Foreskin keratinocyte (primary cell): Measurements from ENCODE around the gene COQ8A.

DNA sequence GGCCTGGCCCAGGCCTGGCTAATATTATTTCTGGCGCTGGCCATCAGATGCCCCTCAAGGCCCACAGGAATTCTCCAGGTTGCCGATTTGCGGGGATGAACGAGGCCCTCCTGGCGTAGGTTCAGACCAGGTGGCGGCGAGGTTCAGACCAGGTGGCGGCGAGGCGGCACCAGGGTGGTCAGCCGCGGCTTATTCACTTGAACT lies 425 bp upstream of the PYCR2 start:
- RAMPAGE, total RNA = no peak

DNA sequence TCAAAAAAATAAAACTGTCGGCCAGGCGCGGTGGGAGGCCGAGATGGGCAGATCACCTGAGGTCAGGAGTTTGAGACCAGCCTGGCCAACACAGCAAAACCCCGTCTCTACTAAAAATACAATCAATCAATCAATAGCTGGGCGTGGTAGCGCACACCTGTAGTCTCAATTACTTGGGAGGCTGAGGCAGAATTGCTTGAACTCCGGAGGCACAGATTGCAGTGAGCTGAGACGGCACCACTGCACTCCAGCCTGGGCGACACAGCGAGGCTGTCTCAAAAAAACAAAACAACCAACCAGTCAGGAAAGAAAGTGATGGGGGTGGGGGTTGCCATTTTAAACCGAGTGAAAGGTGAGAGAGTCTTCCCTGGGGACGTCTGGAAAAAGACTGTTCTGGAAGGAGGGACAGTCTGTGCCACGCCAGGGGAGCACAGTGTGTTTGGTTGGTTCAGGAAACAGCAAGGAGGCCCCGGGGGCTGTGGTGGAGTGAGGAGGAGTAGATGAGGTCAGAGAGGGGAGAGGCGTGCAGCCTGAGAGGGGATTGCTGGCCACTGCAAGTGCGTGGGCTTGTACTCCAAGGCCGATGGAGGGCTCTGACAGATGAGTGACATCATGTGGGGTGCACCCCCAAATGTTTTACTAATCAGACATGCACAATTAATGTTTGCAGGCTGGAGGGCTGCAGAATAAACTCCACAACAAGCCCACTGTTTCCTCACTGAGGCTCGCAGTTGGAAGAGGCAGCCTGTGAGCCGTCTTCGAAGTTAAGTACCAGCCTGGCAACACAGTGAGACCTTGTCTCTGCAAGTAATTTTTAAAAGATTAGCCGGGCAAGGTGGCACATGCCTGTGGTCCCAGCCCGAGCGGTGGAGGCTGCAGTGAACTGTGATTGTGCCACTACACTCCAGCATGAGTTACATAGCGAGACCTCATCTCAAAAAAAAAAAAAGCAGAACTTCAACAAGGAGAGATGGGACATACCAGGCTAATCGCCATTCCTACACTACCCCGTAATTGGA lies 21.6 kb downstream of the SDE2 start:
- RAMPAGE, total RNA = no peak

DNA sequence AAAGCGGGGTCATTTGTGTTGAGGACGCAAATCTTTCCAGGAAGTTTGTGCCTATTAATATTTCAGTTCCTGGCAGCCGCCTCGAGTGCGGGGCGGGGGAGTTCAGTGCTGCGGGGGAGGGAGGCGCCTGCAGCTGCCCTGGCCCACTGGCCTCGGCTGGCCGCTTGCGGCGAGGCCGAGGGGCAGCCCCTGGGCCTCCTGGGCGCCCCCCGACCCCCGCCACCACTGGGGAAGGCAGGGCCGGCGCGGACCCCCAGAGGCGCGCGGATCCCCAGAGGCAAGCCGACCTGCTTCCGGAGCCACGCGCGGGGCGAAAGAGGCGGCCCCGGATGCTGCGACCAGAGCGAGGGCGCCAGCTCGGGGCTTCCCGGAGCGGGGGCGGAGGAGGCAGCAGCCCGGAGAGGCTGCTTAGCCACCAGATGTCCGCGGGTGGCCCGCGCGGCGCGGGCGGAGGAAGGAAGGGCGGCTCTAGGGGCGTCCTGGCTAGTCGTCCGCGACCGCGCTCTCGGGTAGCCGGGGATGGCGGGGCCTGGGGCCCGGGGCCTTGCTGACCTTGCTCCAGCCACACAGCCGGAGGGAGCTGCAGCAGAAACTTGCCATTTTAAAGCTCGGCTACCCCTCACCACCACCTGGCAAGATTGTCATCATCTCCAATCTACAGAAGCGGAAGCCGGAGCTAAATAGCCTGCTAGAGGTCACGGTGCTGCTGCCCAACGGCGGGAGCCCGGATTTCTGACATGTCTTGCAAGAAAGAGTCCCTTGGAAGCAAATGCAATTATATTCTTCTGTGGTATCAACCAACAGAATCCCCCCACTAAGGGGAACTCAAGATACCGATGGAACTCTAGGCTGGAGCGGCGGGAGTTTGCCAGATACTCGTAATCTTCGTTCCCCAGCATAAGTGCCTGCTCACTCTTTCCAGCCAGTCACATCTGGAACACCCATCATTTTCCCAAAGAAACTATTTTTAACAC lies 48.1 kb downstream of the H3-3A start:
- RAMPAGE, total RNA = no peak

DNA sequence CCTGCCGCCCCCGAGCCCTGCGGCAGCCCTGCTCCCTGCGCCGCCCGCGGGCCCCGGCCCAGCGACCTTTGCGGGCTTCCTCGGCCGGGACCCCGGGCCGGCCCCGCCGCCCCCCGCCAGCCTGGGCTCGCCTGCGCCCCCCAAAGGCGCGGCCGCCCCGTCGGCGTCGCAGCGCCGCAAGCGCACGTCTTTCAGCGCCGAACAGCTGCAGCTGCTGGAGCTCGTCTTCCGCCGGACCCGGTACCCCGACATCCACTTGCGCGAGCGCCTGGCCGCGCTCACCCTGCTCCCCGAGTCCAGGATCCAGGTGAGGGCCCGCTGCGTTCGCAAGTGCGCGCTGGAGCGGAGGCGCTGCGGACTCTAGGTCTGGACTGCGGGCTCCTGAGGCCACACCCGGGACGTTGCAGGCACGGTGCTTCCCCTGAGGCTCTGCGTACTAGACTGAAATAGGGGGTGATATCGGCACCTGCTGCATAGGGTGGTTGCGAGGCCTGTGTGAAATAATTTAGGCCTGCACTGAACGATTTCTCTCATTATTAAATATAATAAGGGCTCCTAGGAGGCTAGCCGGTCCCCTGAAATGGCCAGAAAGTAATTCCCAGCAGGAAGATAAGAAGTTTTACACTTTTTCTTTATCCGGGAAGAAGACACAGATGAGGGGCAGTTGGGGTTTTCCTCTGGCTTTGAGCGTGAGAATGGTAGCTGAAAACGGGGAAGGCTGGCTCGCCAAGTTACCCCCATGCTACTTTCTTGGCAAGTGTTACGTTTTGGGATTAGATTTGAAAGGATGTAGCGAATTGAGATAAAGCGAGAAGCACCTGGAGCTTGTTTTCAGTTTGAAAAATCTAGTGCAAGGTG lies 533 bp downstream of the MIXL1 start:
- RAMPAGE, total RNA = no peak

DNA sequence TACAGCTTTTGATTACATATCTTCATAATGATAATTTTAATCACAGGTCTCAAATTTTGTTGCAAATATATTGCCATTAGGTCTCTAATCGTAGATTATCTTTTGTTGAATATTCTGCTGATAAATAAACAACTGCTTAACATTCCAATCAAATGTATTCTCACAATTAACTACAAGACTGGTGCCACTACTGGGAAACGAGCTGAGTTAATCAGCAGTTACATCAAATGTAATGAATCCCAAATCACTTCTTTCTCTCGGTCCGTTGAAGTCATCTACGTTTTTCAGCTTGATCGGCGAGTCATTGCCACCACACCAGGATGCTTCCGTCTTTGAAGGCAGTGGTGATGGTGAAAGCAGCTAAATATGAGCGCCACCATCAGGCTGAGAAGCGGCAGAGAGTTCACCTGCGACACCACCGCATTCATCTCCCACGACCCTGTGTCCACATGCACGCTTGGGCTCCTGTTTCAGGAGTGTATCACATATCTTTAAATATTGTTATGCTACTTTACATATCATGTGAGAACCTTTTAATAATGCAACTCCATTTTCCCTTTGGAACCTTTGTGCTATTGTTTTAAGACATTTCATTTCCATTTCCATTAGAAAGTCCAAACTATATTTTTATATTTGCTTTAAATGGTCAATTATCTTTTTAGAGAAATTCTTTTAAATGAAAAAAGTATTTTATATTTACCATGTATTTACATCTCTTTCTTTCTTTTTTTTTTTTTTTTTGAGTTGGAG lies 24.4 kb upstream of the LIN9 start:
- RAMPAGE, total RNA = no peak

GRCh38 chr1:226549533-226550320 lies 1.2 kb downstream of the STUM start:
- RAMPAGE, total RNA = no peak

DNA sequence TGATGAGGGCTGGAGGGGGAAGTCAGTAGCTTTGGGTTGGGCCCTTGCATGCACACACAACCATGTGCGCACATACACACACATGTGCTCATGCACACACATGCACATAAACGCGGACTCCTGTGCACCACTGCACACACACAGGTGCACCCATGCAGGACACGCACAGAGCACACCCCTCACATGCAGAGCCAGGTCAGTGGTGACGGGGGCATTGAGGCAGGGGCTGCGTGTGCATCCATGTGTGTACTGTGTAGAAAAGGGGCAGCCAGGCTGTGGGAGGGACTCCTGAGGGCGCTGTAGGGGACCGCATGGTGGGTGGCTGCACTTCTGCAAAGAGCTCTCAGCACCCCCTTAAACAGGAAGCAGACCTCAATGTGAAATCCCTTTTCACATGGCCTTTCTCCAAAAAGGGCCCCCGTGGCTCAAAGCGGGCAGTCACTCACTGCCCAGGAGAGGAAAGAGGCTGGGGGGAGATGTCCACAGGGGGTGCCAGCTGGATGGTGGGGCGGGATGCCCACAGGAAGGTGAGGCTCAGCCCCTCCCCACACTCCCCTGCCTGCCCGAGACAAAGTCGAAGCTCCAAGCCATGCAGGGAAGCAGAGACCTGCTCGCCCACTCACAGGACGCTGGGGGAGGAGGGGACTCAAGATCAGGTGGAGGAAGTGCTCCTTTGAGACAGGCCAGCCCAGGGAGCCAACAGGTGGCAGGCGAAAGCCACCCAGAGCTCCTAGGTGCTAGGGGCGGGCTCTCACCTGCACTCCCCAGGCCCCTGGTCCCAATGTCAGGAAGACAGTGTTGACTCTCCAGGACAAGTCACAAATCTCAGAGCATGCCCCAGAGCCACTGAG lies 95.1 kb downstream of the ITPKB start:
- RAMPAGE, total RNA = no peak

DNA sequence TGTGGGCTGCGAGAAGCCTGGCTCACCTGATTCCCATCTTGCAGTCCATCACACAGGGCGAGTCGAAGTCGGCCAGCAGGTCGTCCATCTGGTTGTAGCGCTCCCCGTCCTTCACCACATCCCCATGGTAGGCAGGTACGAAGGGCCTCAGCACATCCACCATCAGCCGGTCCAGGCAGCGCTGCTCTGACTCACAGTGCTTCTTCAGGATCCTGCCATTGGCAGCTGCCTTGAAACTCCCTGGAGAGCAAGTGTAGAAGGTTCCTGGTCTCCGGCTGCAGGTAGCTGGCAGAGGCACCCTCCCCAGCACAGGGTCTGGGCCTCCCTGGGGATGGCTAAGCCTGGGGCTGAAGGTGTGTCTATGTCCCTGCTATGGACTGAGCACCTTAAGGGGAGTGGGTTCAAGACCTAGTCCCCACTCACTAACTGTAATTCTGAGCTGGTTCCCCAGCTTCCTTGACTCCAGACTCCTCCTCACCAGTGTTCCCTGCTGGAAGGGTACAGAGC lies 91.9 kb downstream of the ITPKB start:
- RAMPAGE, total RNA = no peak

DNA sequence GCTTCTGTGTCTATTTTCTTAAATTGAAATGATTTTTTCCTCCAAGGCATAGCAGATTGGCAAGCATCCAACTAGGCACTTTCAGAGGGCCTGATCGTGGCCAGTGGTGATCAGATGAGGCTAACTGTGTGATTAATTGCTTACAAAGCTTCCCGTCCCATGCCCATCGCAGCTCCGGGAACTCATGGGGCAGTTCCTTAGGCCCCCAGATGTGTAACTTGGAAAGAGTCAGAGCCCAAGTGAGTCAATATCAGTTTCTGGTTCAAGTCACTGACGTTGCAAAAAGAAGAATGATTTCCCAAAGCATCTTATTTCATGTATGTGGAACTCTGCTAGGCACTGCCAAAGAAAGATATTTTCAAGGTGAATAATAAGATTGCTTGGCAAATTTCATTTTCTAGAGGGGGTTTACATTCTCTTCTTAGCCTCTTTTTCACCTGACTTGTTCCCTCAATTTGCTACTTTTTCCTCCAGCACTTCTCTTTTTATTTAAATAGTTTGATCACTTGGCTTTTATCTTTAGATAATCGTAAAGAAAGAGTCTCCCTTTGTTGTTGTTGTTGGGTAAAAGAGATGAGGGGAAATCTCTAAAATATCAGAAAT lies 82.0 kb downstream of the ITPKB start:
- RAMPAGE, total RNA = no peak

DNA sequence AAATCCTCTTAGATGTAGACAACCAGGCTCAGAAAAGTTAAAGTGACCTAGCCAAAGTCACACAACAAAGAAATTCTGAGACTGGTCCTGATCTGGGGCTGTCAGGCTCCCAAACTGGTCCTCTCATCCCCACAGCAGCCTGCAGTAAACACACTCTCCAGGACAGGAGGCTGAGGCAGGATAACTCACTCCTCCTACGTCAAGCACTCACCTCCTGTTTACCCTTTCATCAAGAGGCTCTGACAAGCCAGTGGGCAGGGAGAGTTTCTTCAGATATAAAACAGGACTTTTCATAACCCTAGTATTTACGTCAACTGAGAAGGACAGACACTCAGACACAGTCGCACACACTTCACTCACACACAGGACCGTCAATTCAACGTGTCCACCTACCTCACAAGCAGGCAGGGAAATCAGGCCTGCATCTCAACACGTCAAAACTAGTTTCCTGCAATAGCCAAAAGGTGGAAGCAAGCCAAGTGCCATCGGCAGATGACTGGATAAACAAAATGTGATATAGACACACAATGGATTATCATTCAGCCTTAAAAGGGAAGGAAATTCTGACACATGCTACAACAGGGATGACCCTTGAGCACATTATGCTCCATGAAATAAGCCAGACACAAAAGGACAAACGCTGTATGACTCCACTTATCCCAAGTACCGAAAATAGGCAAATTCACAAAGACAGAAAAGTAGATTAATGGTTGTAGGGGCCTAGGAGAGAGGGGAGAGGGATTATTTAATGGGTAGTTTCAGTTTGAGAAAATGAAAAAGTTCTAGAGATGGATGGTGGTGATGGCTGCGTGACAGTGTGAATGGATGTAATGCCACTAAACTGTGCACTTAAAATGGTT lies 48.5 kb downstream of the ITPKB start:
- RAMPAGE, total RNA = no peak

DNA sequence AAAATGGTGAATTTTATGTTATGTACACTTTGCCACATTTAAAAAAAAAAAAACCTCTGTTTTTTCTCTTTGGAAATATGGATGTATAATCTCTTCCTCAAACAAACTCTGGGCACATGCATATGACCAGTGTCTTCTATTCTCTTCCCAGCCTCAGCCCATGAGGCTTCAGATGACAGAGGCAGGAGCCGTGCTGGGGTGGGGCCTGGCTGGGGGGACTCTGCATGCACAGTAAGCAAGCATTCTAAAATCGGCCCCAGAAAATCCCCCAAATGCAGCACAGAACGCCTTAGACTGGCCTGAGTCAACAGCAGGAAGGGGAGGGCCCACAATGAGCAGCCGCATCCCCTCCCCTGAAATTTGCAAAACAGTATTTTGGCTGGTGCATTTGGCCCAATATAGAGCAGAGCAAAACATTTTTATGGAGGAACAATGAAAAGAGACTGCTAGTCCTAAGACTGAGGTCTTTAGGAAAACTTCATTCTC lies 47.8 kb downstream of the ITPKB start:
- RAMPAGE, total RNA = no peak

- RAMPAGE, total RNA = no peak
These were observed 3.5 kb downstream of the ITPKB start for GRCh38 chr1:226735540-226735941.

DNA sequence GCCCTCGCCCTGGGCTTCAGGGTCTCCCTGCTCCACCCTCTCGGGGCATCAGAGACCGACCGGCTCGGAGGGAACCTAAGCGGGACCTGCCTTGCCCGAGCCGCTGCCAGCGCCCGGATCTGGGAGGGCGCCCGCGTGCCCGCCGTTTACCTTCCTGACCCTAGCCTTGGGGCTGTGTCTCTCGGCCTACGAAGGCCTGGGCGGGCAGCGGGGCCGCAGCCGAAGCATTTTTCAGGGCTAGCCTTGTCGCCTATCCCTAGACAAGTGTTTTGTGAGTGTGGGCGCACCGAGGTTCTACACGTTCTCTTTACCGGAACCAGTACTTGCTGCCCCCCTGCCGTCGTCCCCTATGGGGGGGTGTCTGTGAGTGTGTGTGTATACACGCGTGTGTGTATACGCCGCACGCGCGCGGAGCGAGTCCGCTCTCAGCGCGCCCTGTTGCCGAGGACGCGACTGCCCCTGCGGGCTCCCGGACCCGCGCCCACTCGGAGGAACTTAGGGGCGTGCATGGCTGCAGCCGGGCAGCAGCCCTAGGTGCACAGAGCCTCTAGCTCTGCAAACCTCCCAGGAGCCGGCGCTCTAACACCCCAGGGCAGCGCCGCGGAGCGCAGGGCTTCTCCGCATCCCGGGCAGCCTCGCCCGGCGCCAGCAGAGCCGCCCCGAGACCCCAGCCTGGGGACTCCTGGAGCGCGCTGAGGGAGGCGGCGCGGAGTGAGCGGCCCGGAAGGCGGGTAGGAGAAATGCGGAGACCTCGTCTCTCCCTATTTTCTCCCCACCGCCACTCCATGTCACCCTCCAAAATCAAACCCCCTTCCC lies 775 bp downstream of the ITPKB start:
- RAMPAGE, total RNA = no peak

- RAMPAGE, total RNA = no peak
These were observed 63.5 kb upstream of the PSEN2 start for GRCh38 chr1:226806862-226807467.

- RAMPAGE, total RNA = no peak
These were observed 55.8 kb upstream of the PSEN2 start for GRCh38 chr1:226814649-226814998.

GRCh38 chr1:226940108-226940477 lies at the start of gene COQ8A:
TSS of gene COQ8A (plus strand) at chr1:226940294.
- RAMPAGE, total RNA = no peak

GRCh38 chr1:226963877-226964093 lies 23.7 kb downstream of the COQ8A start:
- RAMPAGE, total RNA = no peak

DNA sequence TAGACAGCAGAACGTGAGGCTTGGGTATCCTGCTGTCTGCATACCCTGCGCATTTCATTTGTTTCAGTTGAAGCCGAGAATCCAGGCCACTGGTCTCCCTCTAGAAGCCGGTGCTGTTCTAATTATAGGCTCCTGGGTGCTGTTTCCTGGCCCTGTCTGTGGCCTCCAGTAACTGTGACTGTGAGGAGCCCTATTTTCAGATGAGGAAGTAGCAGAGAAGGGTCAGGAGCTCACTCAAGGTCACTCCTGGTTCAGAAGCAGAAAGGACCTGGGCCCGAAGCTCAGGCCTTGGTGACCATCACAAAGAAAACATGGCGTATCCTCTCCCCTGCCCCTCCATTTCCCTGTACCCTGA lies 24.0 kb downstream of the COQ8A start:
- RAMPAGE, total RNA = no peak

GRCh38 chr1:226973987-226974450 lies 33.9 kb downstream of the COQ8A start:
- RAMPAGE, total RNA = no peak

DNA sequence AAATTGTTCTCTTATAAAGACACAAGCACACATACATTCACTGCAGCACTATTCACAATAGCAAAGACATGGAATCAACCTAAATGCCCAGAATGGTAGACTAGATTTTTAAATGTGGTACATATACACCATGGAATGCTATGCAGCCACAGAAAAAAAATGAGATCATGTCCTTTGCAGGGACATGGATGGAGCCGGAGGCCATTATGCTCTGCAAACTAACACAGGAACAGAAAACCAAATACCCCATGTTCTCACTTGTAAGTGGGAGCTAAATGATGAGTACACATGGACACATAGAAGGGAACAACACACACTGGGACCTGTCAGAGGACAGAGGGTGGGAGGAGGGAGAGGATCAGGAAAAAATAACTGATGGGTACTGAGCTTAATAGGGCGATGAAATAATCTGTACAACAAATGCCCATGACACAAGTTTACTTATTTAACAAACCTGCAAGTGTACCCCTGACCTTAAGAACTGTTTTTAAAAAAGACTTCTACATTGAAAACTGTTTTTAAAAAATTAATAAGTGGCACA lies 75.4 kb downstream of the CDC42BPA start:
- RAMPAGE, total RNA = no peak